Aortic smooth muscle cell (primary cell): ENCODE measurements around a stretch of chr6.

DNA sequence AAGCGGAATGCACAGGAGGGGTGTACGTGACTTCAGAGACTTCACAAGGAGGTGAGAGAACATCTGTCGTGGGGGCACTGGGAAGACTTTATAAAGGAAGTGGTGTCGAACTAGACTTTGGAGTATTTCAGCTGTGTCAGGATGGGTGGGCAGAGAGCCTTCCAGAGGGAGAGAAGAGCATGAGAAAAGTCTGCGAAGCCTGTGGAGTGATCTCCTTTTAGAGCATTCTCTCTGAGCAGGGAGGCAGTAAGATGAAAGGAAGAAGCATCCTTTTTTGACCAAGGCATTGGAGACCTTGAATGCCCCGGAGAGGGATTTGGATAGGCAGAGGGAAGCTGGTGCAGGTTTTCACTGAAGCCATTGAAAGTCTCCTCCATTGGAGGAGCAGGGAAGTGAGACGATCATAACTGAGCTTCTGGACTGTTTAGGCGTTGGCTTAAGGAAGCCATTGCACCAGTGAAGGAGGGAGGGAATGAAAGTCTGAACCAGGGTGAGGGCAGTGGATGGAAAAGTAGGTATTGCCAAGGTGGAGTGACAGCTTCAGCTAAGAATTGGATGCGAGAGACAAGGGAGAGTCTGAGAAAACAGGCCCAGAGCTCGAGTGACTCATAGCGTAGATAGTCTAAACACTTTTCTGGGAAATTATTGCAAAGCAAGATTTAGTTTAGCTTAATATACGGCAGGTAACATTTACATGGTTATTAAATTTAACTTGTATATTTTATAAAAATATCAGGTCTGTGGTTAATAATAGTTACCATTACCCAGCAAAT lies 4.4 kb downstream of the DSP start:
- RRBS: no CpG with 5 or more reads among the region's 12 CpGs

GRCh38 chr6:7605910-7606206 lies 15.9 kb downstream of the SNRNP48 start:
- RRBS: no CpG with 5 or more reads among the region's 5 CpGs

DNA sequence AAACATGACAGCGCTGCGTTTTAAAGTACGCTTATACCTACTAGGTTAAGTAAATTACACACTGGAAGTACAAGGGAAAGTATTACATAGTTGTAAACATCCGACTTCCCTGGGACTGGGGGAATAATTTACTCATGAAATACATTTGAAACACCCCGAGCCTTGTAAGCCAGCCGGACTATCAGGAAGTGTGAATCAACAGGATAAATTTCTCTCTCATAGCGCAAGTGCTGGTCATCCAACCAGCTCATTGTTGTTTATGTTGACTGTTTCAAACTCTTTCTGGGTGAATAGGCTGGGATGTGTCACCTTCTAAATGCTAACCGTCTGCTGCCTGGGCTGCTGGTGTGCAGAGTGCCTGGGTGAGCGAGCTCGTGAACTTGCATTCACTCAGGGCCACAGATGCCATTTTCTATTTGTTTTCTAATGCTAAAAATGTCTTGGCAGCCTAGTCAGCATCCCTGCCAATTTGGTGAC lies 5.0 kb downstream of the BMP6 start:
- RRBS: no CpG with 5 or more reads among the region's 10 CpGs

DNA sequence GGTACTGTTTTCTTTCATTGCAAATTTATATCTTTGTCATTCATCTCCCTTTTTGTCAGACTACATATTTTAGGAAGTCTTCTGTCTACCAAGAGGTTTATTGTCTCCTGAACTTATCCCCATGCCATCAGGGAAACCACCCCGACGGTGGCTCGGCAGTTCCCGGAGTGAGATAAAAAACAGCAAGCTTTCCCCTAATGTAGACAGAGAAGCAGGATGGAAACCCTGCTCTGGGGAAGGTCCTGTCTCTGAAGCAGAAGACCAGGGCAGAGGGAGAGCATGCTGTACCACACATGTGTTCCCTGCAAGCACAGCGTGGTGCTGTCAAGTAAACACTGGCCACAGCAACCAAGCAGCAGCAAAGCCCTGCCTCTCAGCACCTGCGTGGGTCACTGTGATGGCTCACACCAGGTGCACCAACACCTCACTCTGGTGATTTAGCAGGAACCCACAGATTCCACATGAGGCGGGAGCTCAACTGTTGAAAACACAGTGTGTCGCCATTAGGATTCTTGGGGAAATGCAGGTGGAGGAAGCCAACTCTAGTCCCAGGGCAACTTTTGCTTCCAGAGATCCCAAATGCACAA lies 65.1 kb upstream of the TXNDC5 start:
- RRBS: no CpG with 5 or more reads among the region's 8 CpGs

- RRBS: no CpG with 5 or more reads among the region's 5 CpGs
Observed at GRCh38 chr6:8100253-8100790, 2.0 kb downstream of the EEF1E1 start.

DNA sequence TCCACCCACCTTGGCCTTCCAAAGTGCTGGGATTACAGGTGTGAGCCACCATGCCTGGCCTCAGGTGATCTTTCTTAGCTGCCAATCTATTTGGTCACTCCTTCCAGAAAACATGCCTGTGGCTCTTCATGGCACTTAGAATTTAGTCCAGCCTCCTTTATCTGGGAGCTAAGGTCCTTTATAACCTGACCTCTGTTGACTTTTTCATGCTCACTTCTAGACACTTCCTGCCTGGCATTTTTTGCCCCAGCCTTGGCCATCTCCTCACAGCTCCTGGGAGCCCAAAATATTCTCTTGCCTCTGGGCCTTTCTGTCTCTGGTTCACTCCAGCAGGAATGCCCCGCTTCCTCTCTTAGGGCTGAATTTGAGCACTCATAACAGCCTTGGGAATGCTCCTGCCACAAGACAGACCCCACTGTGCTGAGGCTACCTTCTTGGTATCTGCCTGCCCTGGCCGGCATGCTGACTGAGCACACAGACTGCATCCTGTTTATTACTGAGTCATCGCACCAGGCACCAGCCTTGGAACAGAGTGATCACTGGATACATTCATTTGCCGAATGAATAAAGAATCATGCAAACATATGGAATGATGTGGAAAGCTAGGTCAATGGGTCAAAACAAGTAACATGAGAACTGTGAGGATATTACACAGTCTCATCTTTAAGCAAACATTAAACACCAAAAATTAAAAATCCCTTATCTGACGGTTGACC lies 5.8 kb upstream of the EEF1E1 start:
- RRBS: no CpG with 5 or more reads among the region's 5 CpGs

- RRBS: no CpG with 5 or more reads among the region's 2 CpGs
Observed at GRCh38 chr6:8638112-8638652, 202.8 kb upstream of the SLC35B3 start.

- RRBS: no CpG with 5 or more reads among the region's 8 CpGs
Observed at GRCh38 chr6:8655211-8656082, 220.1 kb upstream of the SLC35B3 start.

GRCh38 chr6:8667086-8667513 lies 231.8 kb upstream of the SLC35B3 start:
- RRBS: no CpG with 5 or more reads among the region's 18 CpGs

DNA sequence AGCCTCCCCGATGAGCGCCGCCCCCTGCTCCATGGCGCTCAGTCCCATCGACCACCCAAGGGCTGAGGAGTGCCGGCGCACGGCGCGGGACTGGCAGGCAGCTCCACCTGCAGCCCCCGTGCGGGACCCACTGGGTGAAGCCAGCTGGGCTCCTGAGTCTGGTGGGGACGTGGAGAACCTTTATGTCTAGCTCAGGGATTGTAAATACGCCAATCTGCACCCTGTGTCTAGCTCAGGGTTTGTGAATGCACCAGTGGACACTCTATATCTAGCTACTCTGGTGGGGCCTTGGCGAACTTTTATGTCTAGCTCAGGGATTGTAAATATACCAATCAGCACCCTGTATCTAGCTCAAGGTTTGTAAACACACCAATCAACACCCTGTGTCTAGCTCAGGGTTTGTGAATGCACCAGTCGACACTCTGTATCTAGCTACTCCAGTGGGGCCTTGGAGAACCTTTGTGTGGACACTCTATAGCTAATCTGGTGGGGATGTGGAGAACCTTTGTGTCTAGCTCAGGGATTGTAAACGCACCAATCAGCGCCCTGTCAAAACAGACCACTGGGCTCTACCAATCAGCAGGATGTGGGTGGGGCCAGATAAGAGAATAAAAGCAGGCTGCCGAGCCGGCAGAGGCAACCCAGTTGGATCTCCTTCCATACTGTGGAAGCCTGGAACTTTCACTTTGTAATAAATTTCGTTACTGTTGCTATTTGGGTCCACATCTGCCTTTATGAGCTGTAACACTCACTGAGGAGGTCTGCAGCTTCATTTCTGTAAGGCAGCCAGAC lies 589.4 kb upstream of the SLC35B3 start:
- RRBS: no CpG with 5 or more reads among the region's 21 CpGs

DNA sequence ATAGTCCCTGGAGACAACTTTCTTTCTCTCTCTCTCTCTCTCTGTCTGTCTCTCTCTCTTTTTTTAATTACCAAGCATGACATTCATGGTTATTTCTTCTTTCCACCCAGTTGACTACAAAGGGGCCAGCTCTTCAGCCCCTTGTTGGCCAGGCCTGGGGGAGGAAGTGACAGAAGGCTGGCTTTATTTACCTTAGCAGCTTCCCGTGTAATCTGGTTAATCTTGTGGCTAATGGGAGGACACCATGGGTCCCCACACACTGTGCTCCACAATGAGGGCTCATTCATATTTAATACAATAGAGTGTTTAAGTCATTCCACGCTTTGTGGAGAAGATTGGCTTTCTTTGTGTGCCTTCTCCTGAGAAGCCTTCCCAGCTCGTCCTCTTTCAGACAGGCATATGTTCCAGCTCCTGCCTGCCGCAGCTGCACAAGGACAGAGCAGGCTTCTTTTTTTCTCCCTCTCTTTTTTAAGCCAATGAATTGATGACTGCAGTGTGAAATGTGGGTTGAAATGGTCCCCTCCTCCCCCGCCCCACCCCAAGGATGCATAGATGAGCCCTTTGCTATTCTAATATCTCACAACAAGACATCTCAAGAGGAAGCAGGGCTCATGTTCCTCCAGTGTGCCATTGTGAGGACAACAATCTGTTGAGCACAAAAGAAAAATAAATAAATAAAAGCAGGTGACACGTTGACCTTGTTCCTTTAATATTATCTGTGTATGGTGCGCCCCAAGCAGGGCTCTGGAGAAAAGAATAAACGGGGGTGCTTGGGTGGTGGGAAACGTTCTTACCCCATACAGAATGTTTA lies 958.5 kb downstream of the TFAP2A start:
- RRBS: no CpG with 5 or more reads among the region's 9 CpGs

DNA sequence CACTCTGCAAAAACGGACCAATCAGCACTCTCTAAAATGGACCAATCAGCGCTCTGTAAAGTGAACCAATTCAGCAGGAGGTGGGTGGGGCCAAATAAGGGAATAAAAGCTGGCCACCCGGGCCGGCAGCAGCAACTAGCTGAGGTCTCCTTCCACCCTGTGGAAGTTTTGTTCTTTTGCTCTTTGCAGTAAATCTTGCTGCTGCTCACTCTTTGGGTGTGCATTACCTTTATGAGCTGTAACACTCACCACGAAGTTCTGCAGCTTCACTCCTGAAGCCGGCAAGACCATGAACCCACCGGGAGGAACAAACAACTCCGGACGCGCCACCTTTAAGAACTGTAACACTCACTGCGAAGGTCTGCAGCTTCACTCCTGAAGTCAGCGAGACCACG lies 746.5 kb downstream of the TFAP2A start:
- RRBS: no CpG with 5 or more reads among the region's 13 CpGs

DNA sequence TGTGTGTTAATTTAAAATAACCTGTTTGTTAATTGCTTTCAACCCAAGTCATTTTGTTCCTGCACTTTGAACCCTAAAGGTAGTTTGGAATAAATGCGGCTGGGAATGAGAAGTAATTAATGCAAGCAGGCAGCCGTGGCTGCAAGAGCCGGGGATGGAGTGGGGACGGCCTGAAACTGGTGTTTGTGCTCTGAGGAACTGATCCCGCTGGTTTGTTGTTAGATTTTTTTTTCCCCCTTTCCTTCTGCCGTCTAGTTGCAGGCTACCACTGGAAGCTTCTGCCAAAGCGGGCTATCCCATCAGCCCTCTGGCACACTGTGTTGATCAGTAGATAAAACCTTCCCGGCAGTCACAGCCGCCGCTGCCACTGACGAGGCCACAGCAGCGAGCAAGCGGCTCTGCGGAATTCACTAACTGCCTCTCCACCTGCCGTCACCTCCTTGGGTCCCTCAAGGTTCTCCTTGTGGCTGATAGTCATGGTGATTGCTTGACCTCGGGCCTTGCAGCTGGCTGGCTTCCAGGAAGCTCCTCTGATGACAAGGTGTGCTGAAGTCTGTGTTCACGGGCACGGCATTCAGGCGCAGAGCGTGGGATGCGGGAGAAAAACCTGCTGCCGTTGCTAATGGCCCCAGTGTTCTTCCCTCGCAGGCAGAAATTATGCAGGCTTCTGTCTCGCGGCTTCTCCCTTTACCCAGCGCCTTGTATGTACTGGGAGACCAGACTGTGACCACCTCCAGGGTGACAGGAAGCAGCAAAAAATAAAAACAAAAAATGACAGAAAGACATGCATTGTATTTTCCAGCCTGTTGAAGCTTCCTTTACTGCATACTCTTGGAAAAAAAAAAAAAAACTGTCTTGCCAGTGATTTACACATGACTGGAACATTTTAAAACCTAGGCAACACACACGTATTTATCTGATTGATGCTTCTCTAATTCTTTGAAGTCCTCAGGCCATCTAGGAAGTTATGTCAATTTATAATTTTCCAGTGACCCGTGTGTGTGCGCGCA lies 315.7 kb downstream of the TFAP2A start:
- RRBS: no CpG with 5 or more reads among the region's 30 CpGs

DNA sequence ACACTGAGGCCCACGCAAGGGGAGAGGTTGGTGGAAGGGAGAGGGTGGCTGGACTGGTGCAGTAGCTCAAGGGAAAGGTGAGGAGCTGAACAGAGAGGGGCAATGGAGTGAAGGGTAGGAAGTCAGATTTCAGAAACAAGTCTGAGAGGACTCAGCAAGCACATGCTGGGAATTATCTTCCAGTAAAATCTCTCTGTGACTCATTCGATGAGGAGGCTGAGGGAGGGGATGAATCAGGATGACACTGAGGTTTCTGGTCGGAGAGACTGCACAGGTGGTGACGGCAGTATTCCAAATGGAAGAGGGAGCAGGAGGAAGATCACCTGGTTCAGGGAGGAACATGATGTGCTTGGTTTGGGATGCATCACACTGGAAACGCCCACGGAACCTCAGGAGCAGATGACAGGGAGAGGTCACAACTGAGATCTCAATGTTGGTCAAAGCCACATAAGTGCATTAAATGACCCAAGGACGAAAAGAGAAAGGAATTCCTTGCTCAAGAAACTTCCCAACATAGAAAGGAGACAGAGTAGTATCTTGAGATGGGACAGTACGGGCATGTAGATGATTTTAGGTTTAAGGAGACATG lies 67.1 kb downstream of the TFAP2A start:
- RRBS: no CpG with 5 or more reads among the region's 8 CpGs

GRCh38 chr6:10418740-10419913 lies 4.3 kb upstream of the TFAP2A start:
- RRBS: no CpG with 5 or more reads among the region's 70 CpGs

DNA sequence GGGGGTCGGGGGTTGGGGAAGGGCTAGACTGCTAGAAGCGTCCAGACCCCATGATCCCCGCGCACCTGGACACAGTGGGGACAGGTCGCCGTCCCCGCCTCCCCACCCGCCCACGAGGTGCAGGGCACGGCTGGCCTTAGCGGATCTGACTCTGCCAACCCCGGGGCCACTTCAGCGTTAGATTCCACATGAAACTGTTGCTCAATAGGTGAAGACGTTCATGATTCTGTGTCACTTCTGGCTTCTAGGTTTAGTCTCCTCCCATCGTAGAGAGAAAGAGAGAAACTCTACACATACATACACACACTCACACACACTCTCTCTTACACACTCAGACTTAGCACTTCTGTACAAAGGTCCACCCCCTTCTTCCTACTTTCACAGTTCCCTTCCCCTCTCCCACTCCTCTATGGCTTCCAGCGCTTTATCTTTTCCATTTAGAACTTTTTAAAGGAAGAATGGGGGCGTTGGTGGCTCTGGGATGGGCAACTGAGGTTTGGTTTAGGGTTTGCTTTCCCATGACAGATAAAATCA lies 5.1 kb upstream of the TFAP2A start:
- RRBS: no CpG with 5 or more reads among the region's 17 CpGs

DNA sequence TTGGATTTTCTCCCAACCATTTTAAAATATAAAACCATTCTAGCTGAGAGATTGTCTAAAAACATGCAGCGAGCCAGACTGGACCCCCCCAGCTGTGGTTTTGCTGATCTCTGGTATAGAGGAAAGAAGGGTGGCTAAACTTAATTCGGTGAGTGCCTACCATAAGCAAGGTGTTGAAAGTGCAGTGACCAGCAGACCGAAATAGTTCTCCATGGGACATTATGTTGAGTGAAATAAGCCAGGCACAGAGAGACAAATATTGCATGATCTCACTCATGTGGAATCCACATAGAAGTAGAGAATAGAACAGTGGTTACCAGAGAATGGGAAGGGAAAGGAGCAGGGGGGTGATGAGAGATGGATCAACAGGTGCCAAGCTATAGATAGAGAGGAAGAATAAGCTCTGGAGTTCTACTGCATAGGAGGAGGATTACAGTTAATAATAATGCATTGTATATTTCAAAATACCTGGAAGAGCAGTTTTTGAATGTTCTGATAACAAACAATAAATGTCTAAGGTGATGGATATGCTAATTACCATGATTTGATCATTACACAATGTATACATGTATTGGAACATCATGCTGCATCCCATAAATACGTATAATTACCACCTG lies 9.6 kb upstream of the GCNT2 start:
- RRBS: no CpG with 5 or more reads among the region's 4 CpGs

GRCh38 chr6:10558414-10559106 lies 37.4 kb downstream of the GCNT2 start:
- RRBS: no CpG with 5 or more reads among the region's 12 CpGs

GRCh38 chr6:10721317-10721832 lies 1.5 kb upstream of the TMEM14C start:
- RRBS: 100% methylated on average over 2 of the region's 13 CpGs